Sternocleidomastoid (tissue), 1 donor: ENCODE data around the genes RPL39, UPF3B, NKAP and XIAP.

GRCh38 chrX:118729037-118729540 is 1.7 kb downstream of the IL13RA1 start:
- PRO-cap: no peak

GRCh38 chrX:118976600-118977310 is 2.3 kb downstream of the LONRF3 start:
- PRO-cap: no peak

GRCh38 chrX:118978269-118978837 is 3.9 kb downstream of the LONRF3 start:
- PRO-cap: no peak

DNA sequence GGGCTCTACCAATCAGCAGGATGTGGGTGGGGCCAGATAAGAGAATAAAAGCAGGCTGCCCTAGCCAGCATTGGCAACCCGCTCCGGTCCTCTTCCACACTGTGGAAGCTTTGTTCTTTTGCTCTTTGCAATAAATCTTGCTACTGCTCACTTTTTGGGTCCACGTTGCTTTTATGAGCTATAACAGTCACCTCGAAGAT is 64.4 kb downstream of the PGRMC1 start:
- PRO-cap: no peak

GRCh38 chrX:119400980-119401622 is 2.0 kb downstream of the SLC25A43 start:
- PRO-cap: no peak

DNA sequence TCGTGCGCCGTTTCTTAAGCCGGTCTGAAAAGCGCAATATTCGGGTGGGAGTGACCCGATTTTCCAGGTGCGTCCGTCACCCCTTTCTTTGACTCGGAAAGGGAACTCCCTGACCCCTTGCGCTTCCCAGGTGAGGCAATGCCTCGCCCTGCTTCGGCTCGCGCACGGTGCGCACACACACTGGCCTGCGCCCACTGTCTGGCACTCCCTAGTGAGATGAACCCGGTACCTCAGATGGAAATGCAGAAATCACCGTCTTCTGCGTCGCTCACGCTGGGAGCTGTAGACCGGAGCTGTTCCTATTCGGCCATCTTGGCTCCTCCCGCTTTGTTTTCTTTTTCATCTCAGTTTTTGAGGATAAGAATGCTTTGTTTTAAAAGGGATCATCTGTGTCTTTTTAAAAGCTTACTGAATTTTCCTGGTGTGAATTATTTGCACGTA is 27.1 kb upstream of the SLC25A5 start:
- PRO-cap: no peak

DNA sequence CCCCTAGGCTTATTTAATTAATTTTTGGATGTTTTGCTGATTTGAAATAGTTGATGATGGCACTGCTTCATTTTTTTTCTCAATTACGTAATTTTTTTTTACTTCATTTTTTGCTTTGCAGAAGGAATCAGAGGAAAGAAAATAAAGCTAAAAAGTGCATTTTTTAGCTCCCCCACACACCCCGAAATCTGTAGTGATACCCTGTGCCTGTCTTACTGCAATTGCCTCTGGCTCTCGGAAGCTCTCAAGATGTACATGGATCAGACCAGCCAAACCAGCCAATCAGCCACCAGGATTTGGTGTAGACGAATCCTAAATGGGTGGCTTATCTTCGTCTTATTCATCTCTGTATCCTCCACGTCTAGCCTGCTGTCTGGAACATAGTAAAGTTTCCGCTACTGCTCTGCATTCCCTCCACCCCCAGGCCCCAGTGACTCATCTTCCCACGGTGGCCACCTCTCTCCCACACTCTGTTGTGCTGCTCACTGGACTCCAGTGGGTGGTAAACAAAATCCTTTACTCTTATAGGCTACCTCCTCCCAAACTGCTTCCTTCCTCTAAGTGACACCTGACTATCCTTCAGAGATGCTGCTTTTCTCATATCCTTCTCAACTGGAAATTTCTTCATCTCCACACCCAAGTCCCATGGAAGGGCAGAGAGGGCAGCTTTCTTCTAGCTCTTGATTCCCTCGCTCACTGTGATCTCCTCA is 37.9 kb downstream of the SEPTIN6 start:
- PRO-cap: no peak

DNA sequence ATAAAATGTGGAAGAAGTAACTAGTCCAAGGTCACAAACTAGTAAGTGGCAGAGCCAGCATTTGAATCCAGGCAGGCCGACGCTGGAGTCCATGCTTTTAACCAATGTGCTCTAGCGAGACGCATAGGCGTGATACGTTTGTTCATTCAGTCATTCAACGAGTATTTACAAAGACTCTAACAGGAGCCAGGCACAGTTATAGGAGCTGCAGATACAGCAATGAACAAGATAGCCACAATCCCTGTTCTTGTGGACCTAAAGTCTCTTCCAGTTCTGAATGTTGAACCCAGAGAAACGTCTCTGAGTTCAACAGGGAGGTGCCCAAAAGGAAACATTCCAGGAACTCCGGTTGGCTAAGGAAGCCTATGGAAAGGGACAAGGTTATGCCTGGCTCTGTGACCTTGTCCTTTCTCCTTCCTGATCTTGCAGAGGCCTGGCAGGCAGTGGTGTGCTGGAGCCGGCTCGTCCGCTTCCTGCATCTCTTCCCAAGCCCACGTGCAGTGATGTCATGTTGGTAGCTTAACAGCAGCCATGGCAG is 23.8 kb downstream of the SEPTIN6 start:
- PRO-cap: no peak

GRCh38 chrX:119791560-119792353 is at the start of gene RPL39:
TSS of gene RPL39 (minus strand) at chrX:119791630.
- PRO-cap: bidirectional peak, plus-strand start at chrX:119791753, minus-strand start at chrX:119791628

DNA sequence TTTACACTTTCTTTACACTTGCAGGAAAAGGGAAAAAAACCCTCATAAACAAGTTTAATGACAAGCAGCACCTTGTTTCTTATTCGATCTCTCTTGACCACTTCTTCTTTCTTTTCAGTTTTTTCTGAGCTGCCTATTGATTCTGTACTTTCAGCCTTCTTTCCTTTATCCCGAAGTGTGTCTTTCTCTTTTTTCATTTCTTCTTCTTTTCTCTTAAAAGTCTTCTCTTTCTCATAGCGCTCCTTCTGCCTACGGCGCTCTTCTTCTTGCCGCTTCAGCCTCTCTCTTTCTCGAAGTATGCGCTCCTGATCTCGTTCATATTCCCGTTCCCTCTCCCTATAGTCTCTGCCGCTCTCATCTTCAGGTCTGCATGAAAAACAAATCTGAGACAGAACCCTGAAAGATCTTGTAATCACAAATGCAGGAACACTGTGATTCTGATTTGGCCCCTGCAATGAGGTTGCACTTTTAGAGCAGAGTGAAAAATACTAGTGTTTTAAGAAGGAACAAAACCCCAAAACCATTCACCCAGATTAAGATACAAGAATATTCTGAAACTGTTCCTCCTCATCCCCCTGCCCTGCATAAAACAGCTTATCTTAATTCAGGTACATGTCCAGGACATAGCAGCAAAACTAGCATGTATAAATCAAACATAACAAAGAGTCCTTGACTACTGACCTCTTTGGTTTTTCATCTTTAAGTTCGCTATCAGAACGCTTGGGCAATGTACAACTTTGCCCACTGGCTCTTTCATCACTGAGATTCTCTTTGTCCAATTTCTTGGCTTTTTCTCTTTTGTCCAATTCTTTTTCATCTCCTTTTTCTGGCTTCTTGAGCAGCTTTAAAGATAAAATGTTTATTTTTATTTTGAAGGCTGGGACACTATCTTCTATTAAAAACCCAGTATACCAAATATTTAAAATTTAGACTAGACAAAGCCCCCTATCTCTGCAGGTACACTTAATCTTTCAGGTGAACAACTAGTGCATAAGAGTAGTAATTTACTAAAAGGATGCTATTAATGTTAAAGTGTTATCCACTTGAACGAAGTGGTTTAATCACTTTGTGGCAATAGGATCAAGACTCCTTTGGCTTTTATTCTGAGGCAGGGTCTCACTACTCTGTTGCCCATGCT is 14.7 kb downstream of the UPF3B start:
- PRO-cap: no peak

GRCh38 chrX:119852192-119853383 is at the start of gene UPF3B:
TSS of gene UPF3B (minus strand) at chrX:119852963.
- PRO-cap: bidirectional peak, plus-strand start at chrX:119853276, minus-strand start at chrX:119853005

- PRO-cap: bidirectional peak, plus-strand start at chrX:119943324, minus-strand start at chrX:119943235; unidirectional peak, minus-strand start at chrX:119943572; unidirectional peak, minus-strand start at chrX:119943631; unidirectional peak, minus-strand start at chrX:119943770
These were observed at the start of gene NKAP for GRCh38 chrX:119943041-119943959. TSS of gene NKAP (minus strand) at chrX:119943751.

- PRO-cap: no peak
These were observed 38.8 kb downstream of the LAMP2 start for GRCh38 chrX:120430256-120430681.

DNA sequence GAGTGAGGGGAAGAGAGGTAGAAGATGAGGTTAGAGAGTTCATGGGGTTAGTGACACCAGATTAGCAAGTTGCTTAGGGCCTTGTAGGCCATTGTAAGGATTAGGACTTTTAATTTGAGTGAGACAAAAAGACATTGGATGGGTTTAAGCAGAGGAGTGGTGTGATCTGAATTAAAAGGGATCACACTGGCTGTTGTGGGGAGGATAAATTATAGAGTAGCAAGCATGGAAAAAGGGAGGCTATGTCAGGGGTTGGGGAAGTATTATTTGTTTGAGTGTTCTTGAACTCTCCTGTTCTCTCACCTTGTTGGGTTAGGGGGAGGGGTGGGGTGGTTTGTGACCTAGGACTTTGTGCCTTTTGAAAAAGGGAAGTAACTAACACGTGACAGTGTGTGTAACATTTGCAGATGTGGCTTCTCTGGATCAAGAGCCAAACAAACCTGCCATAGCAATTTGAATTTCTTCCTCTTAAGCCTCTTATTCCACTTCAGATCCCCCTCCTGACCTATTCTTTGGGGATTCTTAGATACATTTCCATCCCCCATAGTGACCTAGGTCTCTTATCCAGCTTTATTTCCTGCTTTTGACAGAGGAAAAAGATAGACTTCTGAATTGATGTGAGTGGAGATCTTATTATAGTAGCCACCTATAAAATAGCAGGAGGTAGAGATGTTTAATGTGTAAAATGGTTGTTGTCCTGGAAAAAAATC is 120.6 kb downstream of the CT47B1 start:
- PRO-cap: no peak

GRCh38 chrX:123185080-123185527 is 1.0 kb downstream of the GRIA3 start:
- PRO-cap: no peak

DNA sequence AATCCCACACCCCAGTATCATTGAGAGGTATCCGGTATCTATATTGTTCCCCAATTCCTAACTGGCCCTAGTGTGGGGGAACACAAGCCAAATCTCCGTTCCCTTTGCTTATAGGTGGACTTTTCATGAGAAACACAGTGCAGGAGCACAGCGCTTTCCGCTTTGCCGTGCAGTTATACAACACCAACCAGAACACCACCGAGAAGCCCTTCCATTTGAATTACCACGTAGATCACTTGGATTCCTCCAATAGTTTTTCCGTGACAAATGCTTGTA is 1.6 kb downstream of the GRIA3 start:
- PRO-cap: no peak

DNA sequence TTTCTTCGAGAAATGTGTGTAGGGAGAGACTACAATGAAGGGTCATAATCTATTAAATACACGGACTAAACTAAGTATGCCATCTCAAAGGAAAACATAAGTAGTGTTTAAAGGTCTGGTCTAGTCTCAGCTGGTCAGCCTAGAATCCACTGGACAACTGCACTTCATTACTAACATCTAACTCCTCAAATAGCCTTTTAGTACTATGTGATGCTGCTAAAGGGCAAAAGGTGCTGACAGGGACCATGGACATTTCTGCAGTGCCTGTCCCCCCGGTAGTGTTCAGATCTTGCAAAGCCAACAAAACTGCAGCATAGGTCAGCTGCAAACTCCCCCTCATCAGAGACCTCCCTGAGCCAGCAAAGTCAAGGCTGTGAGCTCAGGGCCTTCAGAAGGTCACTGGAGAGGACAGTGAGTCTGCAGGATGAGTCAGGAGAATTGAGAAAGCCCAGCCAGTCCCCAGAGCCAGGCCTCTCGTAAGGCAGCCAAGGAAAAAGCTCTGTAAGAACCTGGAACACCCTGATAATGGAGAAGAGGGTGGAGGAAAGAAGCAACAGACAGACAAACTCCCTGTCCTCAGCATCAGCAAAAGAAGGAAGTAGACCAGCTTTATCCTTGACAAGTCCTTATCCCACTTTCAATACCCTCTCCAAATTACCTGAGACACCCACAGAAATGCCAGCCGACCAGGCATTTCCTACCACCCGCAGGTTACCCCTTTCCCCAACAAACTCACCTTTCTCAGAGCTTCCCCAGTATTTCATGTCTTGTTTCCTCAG is 32.9 kb downstream of the GRIA3 start:
- PRO-cap: no peak

DNA sequence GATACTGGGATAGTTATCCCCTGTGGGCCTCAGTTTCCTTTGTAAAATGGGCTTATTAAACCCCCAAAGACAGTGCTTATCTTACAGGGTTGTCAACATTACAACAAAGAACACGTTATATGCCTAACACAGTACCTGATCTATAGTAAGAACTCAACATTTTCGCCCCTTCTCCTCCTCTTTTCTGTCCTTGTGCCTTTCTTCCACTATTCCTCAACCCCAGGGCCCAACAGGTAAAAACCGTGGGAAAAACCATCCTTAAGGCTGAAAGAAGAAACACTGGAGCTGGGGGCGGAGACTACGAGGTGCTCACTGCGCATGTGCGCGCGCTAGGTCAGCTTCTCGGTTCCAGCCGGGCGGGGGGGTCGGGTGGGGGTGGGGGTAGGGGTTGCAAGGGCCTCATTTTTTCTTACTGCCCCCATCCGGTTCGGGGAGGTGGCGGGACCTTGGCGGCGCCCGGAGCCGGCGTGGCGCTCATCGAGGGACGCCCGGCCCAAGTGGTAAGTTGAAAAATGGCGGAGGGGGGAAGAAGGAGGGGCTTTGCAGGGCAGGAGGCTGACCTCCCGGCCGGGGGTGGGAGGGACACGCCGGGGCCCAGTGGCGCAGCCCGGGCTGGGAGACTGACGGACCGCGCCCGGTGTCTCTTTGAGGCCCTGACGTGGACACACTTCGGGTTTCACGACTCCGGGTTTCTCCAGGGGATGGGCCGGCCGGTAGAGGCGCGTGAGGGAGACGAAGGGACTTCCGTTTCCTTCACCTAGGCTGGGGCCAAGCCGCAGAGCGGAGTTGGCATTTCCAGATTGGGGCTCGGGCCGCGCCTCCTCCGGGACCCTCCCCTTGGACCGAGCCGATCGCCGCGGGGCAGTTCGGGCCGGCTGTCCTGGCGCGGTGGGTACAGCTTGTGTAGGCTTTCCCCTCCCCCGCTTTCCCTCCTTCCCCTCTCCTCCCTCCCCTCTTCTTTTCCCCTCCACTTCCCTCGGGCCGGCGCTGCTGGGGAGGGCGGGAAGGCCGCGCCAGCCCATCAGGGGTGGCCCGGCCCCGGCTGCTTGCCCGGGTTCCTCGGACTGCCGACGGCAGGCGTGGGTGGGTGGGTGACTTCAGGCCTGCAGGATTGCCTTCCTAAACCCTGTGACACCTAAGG is at the start of gene XIAP:
TSS of gene XIAP (plus strand) at position 648 of the 1,141 bp plus-strand sequence.
- PRO-cap: bidirectional peak, plus-strand start at position 337 of the sequence, minus-strand start at position 231 of the sequence; bidirectional peak, plus-strand start at position 590 of the sequence, minus-strand start at position 499 of the sequence; bidirectional peak, plus-strand start at position 970 of the sequence, minus-strand start at position 903 of the sequence; bidirectional peak, plus-strand start at position 1,062 of the sequence, minus-strand start at position 1,066 of the sequence

DNA sequence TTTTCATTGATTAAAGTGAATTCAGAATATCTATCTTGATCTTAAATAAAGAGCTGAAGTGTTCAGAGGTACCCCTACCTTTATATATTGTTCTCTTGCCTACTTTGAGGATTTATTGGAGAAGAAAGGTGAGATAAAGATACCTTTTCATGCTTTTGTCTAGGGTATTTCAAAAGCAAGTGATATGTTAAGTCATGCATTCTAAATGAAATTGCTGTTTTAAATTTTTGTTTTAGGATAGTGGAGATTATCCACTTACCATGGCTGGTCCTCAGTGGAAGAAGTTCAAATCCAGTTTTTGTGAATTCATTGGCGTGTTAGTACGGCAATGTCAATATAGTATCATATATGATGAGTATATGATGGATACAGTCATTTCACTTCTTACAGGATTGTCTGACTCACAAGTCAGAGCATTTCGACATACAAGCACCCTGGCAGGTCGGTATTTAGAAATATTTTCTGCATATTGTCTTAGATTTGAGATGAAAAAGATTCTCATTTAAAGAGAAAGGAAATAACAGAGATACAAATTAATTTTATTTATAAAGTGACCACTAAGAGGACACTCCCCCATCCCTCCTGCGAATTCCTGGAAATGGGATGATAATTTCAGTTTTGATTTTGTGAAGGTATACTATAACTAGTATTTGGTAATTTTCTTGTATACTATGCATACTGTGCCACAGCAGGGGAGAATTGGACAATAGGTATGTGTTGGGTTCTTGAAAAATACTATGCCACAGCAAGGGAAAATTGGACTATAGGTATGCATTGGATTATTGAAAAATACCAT is 83.6 kb downstream of the STAG2 start:
- PRO-cap: no peak

DNA sequence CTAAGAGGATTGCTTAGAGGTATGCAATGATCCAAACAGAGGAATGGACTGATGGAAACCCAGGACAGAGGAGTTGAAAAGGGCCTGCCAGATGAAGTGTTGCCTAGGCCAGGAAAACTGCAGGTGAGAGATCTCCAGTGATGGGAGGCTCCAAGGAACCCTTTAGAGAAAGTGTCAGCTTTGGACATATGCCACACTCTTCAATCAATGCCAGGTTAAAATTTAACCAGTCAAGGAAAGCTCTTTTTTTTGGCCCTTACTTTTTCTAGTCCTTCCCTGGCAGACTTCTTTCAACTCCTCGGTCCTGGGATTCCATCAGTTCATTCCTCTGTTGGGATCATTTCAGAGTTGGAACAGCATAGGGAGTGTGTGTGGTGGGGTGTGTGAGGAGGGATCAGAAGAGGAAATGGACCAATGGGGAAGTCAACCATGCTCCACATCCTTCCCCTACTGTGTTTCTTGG is 25.7 kb upstream of the TEX13D start:
- PRO-cap: no peak